Caco-2 (cell line): Measurements from ENCODE around the genes NSUN6 and COMMD3.

- PRO-cap, result no peak
- RRBS, result no CpG with 5 or more reads among the region's 4 CpGs
Observed at GRCh38 chr10:18352118-18352585, 211.9 kb downstream of the CACNB2 start.

DNA sequence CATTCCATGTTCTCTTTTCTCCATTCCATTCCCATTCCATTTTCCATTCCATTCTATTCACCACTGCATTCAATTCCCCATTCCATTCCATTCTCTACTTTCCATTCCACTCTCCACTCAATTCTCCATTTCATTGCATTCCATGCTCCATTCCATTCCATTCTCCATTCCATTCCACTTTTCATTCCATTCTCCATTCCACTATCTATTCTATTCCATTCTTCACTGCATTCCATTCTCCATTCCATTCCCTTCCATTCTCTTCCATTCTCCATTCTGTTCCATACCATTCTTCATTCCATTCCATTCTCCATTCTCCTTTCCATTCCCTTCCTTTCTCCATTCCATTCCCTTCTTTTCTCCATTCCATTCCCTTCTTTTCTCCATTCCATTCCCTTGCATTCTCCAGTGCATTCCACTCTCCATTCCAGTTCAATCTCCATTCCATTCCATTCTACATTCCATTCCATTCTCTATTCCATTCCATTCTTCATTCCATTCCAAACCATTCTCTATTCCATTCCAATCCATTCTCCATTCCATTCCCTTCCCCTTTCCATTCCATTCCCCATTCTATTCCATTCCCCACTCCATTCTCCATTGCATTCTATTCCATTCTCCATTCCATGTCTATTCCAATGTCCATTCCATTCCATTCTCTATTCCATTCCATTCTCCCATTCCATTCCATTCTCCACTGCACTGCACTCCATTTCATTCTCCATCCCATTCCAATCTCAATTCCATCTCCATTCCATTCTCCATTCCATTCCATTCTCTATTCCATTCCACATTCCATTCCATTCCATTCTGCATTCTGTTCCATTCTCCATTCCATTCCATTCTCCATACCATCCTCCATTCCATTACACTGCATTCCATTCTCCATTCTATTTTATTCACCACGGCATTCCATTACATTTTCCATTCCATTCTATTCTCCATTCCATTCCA is 80.2 kb downstream of the NSUN6 start:
- PRO-cap, result no peak
- RRBS, result no CpG with 5 or more reads among the region's 1 CpG

GRCh38 chr10:18651241-18652141 is at the start of gene NSUN6:
Gene NSUN6, minus strand, starts transcription at chr10:18651587.
- PRO-cap, result bidirectional peak, plus-strand start at chr10:18651672, minus-strand start at chr10:18651584
- RRBS, result 3% methylated on average over 12 of the region's 42 CpGs

GRCh38 chr10:18661337-18662054 is 2.3 kb downstream of the ARL5B start:
- PRO-cap, result no peak
- RRBS, result no CpG with 5 or more reads among the region's 7 CpGs

DNA sequence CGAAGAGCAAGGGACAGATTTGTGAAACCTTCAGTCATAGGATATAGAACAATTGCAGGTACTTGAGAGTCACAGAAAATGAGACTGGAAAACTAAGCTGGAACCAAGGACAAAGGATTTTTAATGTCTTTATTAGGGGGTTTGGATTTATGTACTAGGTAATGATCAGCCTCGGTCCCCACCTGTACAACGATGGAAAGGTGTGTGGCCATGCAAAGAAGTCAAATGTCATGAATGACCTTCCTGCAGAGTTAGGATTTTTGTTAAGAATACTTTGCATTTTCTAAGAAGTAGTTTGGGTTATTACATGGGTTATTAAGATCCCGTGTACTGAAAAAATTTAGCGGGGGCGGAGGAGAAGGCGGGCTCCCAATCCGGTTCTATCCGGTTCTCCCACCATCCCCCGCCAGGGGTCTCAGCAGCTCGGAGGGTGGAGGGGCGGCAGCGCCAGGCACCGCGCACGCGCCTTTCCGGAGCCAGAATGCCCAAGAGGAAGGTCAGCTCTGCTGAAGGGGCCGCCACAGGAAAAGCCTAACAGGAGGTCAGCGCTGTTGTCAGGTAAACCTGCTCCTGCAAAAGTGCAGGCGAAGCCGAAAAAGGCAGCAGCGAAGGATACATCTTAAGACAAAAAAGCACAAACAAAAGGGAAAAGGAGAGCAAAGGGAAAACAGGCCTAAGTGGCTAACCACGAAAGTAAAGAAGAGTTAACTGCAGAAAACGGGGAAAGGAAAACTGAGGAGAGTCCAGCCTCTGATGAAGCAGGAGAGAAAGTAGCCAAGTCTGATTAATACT is 327.4 kb upstream of the PLXDC2 start:
- PRO-cap, result no peak
- RRBS, result 93% methylated on average over 9 of the region's 25 CpGs

GRCh38 chr10:19843222-19843685 is 27.0 kb downstream of the PLXDC2 start:
- PRO-cap, result no peak
- RRBS, result no CpG with 5 or more reads among the region's 3 CpGs

DNA sequence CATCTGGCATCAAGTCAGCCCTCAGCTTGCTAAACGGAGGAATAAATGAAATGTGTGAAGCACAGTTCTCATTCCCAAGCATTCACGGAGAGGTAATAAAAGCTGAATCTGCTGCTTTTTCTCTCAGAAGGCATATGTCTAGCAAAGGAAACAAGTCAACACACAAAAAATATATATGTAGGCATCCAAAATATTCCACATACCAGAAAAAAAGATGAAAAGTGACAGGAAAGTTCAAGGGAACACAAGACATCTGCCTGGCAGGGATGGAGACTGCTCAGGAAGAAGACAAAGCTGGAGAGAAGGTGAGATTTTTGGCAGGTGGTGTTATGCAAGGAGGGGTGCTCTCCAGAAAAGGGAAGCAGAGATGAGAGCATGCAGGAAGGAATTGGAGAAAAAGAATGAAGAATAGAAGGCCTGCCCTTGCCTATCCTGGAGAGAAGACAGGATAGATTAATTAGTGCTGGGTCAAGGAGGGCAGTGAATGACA is 293.7 kb downstream of the PLXDC2 start:
- PRO-cap, result no peak
- RRBS, result no CpG with 5 or more reads among the region's 2 CpGs

GRCh38 chr10:20891809-20892525 is 5.1 kb downstream of the NEBL start:
- PRO-cap, result no peak
- RRBS, result no CpG with 5 or more reads among the region's 3 CpGs

- PRO-cap, result no peak
- RRBS, result no CpG with 5 or more reads among the region's 5 CpGs
Observed at GRCh38 chr10:21077748-21078113, 180.6 kb upstream of the NEBL start.

DNA sequence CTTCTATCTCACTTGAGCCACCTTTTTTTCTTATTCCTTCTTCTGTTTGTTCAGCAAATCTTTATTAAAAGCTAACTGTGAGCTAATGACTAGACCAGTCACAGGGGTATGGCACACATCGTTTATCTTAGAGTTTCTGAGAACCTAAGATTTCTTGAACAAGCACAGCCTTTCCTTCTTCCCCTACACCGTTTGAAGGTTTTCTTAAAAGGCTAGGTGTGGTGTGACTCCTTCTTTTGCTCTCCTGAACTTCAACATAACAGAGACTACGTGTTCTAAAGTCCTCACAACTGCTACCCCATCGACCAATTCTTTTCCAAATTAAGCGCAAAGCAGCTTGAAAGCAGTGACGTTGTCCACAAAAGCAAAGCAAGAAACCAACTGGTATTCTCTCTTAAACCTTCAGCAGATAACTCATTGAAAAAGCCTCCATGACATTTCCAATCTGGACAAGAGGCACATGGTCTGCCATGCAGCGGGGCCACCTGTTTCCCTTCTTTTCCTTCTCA is 262.1 kb upstream of the NEBL start:
- PRO-cap, result no peak
- RRBS, result no CpG with 5 or more reads among the region's 7 CpGs

DNA sequence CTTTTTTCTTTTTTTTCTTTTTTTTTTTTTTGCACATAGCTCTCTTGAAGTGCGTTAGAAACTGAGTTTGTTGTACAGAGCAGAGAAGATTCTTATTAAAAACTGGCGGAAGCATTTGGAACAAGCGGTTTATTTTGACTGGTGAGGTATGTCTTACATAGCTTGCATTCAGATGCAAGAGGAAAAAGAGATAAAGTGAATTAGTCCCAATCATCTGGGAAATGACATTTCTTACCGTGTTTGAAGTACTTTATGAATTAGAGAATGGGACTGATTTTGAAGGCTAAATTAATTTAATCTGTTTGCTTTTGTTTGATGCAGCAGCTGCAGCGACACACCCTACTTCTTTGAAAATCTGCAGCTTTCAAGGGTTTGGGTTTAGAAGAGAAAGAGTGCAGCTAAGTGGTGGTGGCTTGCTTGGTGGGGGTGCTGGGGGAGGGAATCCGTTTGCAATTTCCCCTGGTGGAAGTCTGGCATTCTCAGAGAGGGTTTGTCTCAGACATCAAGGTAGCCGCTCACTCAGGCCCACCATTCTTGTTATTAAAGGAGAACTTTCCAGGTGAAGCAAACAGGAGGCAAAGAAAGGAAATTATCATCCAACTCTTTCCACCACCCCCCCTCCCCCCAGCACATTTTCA is 231.8 kb downstream of the SKIDA1 start:
- PRO-cap, result bidirectional peak, plus-strand start at position 482 of the sequence, minus-strand start at position 374 of the sequence; bidirectional peak, plus-strand start outside the sequence, minus-strand start at position 542 of the sequence
- RRBS, result no CpG with 5 or more reads among the region's 7 CpGs

- PRO-cap, result bidirectional peak, plus-strand start at chr10:21335271, minus-strand start at chr10:21335068
- RRBS, result no CpG with 5 or more reads among the region's 10 CpGs
Observed at GRCh38 chr10:21334923-21335494, 190.5 kb downstream of the SKIDA1 start.

GRCh38 chr10:21509327-21510272 is 15.9 kb downstream of the SKIDA1 start:
- PRO-cap, result unidirectional peak, minus-strand start at chr10:21510071
- RRBS, result 97% methylated on average over 7 of the region's 63 CpGs

- PRO-cap, result no peak
- RRBS, result no CpG with 5 or more reads among the region's 3 CpGs
Observed at GRCh38 chr10:21582368-21582917, 48.4 kb downstream of the MLLT10 start.

DNA sequence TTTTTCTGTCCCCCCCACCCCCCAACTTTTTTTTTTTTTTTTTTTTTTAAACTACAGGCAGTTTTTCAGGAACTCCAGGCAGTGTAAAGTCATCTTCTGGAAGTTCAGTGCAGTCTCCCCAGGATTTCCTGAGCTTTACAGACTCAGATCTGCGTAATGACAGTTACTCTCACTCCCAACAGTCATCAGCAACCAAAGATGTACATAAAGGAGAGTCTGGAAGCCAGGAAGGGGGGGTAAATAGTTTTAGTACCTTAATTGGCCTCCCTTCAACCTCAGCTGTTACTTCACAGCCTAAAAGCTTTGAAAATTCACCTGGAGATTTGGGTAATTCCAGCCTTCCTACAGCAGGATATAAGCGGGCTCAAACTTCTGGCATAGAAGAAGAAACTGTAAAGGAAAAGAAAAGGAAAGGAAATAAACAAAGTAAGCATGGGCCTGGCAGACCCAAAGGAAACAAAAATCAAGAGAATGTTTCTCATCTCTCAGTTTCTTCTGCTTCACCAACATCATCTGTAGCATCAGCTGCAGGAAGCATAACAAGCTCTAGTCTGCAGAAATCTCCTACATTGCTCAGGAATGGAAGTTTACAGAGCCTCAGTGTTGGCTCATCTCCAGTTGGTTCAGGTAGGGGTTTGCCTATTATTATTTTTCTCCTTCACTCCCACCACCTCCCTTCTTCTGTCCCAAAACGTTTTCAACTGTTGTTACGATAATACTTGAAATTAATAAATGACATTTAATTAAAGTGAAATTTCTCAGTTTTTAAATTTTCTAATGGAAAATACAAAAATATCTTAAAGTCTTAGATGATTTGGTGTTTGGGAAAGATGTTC is 139.5 kb downstream of the MLLT10 start:
- PRO-cap, result no peak
- RRBS, result no CpG with 5 or more reads among the region's 4 CpGs

GRCh38 chr10:21806948-21807671 is 196.4 kb downstream of the DNAJC1 start:
- PRO-cap, result no peak
- RRBS, result no CpG with 5 or more reads among the region's 7 CpGs

DNA sequence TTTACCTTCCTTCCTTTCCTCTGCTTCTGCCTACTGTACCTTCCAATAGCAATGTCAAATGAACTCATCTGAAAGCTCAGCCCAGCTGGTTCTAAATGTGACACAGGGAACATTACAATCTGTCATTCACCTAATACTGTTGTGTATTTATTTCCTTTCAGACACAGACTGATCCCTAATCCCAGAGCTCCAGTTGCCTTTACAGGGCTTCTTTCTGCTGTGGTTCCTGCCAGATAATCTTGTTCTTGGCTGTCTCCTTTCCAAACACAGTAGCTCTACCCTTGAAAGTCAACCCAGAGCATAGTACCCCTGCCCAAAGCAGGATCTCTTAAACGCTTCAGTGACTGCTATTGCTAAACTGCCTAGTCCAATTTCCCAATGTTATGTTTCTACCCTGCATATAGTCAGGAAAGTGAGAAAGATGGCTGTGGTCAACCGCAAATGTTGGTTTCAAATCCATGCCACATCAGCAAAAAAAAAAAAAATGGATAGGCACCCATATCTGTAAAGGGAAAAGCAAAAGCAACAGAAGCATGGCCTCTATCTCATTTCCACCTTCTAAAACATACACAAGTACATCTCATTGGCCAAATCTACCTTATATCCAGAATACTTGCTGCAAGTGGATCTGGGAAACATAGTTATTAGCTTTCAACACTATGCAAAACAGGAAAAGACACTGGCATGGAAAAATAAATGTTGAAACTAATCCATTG is 59.9 kb downstream of the DNAJC1 start:
- PRO-cap, result no peak
- RRBS, result no CpG with 5 or more reads among the region's 2 CpGs

DNA sequence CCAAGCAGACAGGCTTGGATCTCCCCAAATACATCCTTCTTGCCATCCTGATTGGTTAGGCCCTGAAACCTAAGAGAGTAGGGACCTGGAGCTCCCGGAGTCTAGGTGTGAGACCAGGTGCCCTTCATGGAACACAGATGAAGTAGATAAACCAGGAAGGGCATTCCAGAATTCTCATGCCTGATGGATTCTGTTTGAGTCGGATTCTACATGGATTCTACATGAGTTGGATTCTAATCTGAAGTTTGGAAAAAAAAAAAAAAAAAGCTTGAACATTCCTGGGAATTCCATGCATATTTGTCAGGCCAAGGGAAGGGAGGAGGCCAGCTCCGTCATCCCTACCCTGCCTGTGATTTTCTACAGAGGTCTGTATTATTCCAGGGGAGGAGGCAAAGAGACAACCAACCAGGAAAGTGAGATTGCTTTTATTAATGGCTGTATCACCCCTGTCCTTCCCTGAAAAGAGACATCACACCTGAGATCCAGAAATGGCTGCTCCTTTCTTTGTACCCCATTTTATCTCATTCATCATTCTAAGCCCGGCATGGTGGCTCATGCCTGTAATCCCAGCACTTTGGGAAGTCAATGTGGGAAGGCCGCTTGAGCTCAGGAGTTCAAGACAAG is 27.8 kb upstream of the EBLN1 start:
- PRO-cap, result no peak
- RRBS, result no CpG with 5 or more reads among the region's 5 CpGs

- PRO-cap, result unidirectional peak, plus-strand start at chr10:22315966; bidirectional peak, plus-strand start at chr10:22316089, minus-strand start at chr10:22316126; bidirectional peak, plus-strand start at chr10:22316392, minus-strand start at chr10:22316355; bidirectional peak, plus-strand start at chr10:22316687, minus-strand start at chr10:22316645
- RRBS, result 3% methylated on average over 15 of the region's 109 CpGs
Observed at GRCh38 chr10:22315770-22316842, at the start of gene COMMD3. Gene COMMD3, plus strand, starts transcription at chr10:22316388.

DNA sequence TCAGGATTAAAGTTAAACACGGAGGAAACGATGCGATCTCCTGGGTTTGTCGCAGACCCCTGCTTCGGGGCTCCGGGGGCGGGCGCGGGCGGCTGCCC is 649 bp upstream of the BMI1 start:
- PRO-cap, result no peak
- RRBS, result no CpG with 5 or more reads among the region's 10 CpGs